Cytotoxic T cell (primary cell): ENCODE data around the gene CCDC197.

DNA sequence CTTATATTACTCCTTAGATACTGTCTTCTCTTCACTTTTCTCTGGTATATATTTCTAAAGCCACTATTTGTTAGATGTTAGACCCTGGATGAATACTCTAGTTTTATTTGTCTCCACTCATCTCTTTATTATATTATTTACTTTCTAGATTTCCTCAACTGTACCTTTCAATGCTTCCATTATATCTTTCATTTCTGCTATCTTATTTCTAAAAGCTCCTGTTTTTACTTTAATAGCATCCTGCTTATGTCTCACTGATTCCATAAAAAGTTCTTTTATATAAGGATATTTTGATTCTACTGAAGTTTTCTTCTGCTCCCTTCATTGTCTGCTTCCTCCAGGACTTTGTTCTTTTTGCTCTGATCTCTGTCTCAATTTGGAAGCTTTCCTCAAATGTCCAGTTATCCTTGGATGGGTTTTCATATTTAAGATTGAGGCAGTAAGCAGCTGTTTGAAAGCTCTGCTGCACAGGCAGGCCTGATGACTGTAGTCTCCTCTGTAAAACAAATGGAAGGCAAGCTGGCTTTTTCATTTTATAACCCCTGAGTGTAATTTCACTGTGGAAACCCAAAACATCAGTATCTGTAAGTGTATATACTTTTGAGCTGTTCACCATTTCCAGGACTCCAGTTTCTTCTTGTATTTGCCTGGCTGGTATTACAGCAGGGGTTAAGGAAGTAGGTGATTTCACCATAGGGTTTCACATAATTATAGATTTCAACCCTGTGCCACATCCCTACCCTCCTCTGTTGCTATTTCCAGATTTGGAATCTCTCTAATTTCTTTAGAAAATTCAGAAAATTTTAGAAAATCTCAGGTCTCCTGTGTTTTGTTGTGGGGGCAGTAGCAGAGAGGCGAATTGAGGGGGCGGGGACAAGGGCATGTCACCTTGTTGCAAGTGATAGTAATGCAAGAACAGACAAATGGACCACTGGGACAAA is 44.4 kb downstream of the BTBD7 start:
- PRO-cap, 2 experiments = no peak in any of the 2 experiments

GRCh38 chr14:93748141-93749168 is 39.8 kb downstream of the PRIMA1 start:
- PRO-cap, 2 experiments = no peak in any of the 2 experiments

- PRO-cap, 2 experiments = no peak in any of the 2 experiments
These were observed 779 bp downstream of the PRIMA1 start for GRCh38 chr14:93787419-93787993.

- PRO-cap, 2 experiments = no peak in any of the 2 experiments
These were observed 1.1 kb upstream of the FAM181A start for GRCh38 chr14:93925994-93926571.

DNA sequence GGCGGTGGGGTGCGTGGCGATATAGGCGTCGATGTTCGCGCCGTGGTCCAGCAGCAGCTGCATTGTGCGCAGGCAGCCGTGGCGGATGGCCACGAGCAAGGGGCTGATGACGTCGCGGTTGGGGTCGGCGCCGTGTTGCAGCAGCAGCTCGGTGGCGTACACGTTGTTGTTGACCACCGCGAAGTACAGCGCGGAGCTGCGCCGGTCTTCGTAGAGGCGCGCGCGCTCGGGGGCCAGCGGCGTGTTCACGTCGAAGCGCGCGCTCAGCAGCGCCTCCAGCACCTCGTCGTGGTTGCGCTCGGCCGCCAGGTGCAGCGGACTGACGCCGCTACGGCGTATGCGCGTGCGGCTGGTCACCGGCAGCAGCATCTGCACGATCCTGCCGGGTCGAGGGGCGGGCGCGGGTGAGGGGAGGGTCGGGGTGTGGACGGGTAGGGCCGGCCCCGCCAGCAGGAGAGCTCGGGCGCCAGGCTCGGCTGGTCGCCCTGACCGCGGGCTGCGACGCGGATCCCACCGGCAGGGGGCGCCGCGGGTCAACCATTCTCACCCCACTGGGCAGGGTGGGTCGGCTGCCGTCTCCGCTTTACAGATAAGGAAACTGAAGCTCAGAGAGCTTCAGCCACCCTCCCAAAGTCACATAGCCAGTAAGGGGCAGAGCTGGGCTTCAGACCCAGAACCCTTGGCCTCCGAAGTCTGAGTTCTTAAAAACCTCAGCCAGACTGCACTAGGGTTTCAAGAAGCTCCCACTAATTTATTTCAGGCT is 12.3 kb downstream of the FAM181A start:
- PRO-cap, 2 experiments = no peak in any of the 2 experiments

GRCh38 chr14:93969490-93969791 is 6.9 kb downstream of the ASB2 start:
- PRO-cap, 2 experiments = no peak in any of the 2 experiments

GRCh38 chr14:93982366-93982954 is 6.1 kb upstream of the ASB2 start:
- PRO-cap, 2 experiments = no peak in any of the 2 experiments

DNA sequence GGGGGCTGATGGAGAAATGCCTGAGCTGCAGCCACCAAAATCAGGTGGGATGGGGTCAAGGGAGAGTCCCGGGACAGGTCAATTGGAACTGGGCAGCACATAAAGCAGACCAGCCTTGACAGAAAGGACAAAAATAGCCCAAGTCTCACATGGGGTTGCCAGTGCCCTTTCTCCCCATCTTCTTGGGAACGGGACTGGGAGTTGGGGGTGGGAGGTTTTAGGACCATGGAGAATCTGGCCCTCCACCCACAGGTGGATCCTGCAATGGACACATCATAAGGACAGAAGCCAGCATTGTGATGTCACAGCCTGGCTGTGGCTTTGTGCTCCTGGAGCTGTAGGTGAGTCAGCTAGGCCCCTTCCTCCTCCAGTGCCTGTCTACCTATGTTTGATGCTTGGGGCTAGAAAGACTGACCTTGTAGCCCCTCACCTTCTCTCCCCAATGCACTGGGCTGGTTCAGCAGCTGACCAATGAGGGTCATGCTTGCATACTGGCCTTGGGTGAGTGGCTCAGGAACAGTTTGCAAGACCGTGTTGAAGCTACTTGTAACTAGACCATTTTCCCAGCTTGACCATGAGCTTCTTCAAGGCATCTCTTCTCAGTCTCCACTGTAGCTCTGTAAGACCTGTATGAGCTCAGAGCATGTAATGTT is at the start of gene CCDC197:
TSS of gene CCDC197 (plus strand) at position 349 of the 653 bp plus-strand sequence.
- PRO-cap, 2 experiments = no peak in any of the 2 experiments

- PRO-cap, 2 experiments = no peak in any of the 2 experiments
These were observed 19.4 kb downstream of the OTUB2 start for GRCh38 chr14:94045455-94046017.

DNA sequence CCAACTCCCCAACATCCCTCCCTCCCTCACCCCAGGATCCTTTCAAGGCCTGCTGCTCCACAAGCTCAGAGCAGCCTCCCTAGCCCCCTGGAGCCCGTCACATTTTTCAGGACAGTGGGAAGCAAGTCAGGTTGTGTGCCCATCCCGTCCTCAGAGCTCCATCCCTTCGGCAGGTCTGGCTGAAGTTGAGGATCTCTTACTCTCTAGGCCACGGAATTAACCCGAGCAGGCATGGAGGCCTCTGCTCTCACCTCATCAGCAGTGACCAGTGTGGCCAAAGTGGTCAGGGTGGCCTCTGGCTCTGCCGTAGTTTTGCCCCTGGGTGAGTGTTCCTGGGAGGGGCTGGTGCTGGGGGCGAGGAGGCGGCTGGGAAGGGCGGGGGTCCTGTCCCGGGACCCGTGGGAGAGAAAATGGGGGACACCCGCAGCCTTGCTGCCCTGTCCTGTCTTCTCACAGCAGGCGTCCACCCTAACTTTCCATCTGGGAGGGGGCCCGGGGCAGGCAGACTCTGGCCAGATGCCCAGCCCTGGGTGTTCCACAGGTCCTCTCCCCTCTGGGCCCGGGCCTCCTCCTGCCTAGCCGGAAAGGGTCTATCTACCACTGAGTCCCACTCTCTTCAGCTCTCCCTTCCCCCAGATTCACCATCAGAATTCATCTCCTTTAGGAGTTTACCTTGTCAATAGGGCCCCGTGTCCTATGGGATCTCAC is 17.8 kb downstream of the IFI27L2 start:
- PRO-cap, 2 experiments = no peak in any of the 2 experiments

DNA sequence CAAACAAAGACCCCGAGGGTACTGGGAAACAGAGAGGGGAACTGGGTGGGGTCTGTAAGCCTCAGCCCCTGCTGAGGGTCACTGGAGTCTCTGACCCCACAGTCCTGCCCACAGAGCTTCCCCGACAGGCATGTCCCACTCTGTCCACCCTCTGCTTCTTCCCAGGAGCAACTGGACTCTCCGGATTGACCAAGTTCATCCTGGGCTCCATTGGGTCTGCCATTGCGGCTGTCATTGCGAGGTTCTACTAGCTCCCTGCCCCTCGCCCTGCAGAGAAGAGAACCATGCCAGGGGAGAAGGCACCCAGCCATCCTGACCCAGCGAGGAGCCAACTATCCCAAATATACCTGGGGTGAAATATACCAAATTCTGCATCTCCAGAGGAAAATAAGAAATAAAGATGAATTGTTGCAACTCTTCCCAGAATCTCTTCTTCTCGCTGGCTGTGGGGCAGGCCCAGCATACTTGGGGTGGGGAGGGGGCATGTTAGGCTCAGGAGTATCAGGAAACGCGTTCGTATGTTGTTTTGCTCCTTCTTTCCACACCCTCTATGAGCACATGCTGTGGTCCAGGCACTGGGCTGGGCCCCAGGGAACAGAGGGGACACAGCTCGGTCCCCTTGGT is 13.0 kb downstream of the IFI27L2 start:
- PRO-cap, 2 experiments = no peak in any of the 2 experiments

GRCh38 chr14:94277132-94277751 is 15.8 kb downstream of the SERPINA10 start:
- PRO-cap, 2 experiments = no peak in any of the 2 experiments

GRCh38 chr14:94316737-94317221 is 6.4 kb downstream of the SERPINA6 start:
- PRO-cap, 2 experiments = no peak in any of the 2 experiments

- PRO-cap, 2 experiments = no peak in any of the 2 experiments
These were observed 5.9 kb downstream of the SERPINA6 start for GRCh38 chr14:94317231-94317658.

DNA sequence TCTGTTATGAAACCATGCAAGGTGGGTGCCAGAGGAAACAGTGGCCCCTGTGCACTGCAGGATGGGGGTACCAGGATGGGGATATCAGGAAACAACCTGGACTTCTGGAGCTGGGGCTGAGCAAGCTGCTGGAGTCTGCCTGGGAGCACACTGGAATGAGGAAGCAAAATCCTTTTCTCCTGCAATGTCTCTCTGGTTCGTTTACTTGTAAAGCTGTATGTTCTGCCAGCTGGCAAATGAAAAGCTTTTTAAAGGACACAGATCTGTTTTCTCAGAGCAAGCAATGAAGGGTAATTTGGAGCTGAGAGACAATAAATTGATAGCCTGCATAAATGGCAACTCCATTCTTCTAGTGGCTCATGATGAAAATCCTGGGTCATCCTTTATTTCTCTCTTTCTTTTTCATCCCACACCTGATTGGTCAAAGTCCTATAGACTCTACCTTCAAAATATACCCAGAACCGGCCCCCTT is 23.3 kb upstream of the SERPINA1 start:
- PRO-cap, 2 experiments = no peak in any of the 2 experiments

GRCh38 chr14:94423440-94423720 is 29.2 kb downstream of the SERPINA11 start:
- PRO-cap, 2 experiments = no peak in any of the 2 experiments

GRCh38 chr14:94591132-94591655 is 10.0 kb downstream of the SERPINA5 start:
- PRO-cap, 2 experiments = no peak in any of the 2 experiments

DNA sequence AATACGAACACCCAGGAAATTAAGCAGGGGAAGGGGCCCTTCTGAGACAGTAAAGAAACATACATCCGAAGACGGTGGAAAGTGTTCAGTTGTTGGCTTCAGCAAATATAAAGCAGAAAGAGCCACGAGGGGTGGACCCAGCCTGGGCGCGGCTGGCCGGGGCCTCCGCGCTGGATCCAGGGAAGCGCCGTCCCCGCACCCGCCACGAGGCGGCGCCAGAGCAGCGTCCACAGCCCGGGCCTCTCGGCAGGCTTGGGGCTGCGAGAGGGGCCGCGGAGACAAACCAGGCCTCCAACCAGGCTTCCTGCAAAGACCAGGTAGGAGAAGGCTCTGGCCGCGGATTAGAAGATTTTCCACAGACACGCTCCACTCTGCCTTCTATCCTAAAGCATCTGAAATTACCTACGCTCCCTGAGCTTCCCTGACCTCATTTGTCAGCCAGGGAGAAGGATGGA is 77.3 kb downstream of the SERPINA3 start:
- PRO-cap, 2 experiments = no peak in any of the 2 experiments

DNA sequence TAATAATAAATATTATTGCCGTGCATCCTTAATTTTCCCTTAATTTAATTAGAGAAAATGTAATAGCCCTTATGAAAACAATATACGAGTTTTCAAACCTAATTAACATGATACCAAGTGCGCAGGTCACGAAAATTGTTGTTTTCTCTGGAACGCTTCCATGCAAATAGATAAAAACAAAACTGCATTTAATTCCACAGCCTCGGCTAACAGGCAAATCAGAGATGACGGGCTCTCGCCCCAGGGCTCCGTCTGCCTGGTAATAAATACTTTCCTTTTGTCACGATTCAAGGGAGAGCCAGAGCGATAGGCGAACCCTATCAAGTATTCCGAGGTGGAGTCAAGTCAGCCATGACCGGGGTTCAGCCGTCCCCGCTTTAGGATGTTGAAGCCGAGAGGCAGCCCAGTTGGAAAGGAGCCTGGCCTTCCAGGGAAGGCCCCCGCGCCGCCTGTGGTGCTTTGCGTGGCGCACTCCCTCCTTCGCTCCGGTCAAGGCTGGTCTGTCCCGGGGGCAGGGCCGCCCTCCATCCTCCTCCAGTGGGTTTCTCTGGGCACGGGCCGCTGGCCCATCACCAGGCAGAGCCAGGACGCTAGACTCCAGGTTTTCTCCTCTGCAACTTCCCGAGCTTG is 137.8 kb upstream of the GSC start:
- PRO-cap, 2 experiments = no peak in any of the 2 experiments

DNA sequence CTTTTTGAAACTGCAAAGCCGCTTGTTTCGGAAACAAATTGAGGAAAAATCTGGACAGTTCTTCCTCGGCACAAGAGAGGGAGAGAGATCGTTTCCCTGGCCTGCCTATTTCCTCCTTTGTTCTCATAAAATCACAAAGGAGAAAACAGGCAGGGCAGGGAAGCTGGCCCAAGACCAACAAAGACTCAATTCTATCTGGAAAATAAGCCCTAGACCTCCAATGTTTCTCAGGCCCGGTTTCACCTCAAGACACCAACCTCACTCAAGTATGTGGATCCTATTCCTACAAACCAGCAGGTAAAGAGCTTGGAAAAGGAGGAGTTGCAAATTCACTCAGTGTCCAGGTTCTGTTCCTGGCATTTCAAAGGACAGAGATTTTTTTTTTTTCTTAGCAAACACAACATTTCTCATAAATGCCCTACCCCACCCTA is 19.5 kb downstream of the DICER1 start:
- PRO-cap, 2 experiments = no peak in any of the 2 experiments